ENCODE data around the genes PREB, ATRAID, MPV17 and C2orf16.

DNA sequence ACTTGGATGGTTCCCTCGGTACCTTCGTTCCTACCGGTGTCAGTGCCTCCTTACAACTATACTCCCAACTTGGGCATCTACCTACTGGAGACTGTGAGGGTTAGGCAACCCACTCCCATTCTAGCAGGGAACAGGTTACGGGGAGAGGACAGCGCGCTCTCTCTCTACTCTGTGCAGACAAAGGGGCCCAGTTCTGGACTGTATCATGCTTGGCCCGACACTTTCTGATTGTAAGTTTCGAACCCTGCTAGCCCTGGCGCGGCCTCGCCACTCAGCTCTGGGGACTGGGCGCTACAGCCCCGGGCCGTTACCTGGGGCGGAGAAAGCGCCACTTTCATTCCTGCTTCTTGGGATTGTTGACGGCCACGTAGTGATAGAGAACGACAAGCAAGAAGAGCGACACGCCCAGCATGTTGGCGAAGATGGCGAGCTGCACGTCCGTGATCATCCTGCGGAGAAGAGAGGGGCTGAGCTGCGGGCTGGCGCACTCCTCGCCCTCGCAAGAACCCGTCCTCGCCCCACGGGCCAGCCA, 373 bp downstream of the OST4 start:
- PRO-cap = no peak

GRCh38 chr2:27086089-27086664, 395 bp upstream of the KHK start:
- PRO-cap = bidirectional peak, plus-strand start at chr2:27086155, minus-strand start at chr2:27085918; bidirectional peak, plus-strand start at chr2:27086372, minus-strand start at chr2:27086291; bidirectional peak, plus-strand start at chr2:27086792, minus-strand start at chr2:27086533

DNA sequence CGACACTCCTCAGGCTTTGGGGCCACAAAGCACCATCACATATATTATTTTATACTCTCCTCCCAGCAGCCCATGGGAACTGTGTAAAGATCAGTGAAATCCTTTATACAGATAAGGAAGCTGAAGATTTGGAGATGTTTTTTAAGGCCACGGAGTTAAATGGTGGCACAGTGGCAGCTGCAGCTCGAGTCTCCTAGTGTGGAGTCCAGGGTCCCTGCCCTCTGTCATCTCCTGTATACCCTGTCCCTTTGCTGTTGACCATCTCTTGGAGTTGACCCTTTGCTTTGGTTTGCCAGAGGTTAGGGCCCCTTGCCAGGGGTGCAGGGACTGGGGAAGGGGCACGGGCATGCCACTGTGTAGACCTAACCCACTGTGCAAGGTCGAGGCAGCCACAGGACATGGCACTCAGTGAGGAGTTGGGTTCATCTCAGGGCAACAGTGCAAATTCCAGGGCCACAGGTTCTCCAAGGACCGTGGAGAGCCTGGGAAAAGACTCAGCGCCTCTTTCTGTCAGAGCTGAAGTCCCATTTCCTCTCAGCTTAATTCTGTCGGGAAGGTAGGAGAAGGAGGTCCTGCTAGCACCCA, 2.5 kb downstream of the KHK start:
- PRO-cap = no peak

DNA sequence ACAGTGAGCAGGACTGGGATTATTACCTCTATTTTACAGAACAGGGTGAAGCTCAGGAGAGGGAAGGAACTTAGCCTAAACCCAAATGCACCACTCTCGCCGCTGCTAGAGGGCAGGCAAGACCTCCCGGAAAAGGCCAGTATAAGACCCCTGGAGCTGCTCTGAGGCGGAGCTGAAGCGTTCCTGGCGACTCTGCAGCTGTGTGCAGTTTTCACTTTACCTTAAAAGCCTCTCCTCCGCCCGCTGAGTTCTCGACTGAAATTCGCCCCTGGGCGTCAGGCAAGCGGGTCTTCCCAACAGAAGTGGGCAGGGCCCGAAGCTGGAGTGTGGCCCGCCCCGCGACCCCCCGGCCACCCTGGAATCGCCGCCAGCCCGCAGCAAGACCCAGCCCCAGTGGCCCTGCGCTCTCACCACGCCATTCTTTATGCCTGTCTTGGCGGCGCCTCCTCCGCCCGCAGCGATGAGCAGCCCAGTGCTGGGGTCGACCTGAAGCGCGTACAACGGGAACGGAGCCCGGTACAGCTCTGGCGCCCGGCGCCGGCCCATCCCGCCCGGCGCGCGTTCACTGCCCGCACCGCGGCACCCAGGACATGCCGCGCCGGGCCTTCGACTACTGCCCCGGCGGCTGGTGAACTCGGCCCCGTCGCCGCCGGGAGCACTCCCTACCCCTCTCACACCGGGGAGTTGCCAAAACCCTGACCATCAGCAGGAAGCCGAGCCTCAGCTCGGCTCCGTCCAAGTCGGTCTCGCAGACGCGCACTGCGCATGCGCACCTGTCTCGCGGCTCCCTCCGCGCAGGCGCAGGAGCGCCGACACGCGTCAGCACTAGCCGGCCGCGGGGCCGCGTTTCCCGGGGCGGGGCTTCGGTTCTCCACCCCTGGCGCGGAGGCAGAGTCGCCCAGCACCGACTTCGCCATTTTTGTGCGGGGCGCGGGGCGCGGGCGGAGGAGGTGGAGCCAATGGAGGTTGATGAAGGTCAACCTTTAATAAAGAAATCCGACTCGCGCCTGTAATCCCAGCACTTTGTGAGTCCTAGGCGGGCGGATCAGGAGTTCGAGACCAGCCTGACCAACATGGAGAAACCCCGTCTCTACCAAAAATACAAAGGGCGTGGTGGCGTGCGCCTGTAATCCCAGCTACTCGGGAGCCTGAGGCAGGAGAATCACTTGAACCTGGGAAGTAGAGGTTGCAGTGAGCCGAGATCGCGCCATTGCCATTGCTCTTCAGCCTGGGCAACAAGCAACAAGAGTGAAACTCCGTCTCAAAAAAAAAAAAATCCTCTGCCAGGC, at the start of gene PREB:
Gene PREB (minus strand): TSS at position 761 of the 1,289 bp plus-strand sequence.
- PRO-cap = bidirectional peak, plus-strand start at position 928 of the sequence, minus-strand start at position 742 of the sequence

- PRO-cap = bidirectional peak, plus-strand start at chr2:27212024, minus-strand start at chr2:27211895
Measured at GRCh38 chr2:27211002-27212163, at the start of gene ATRAID. ATRAID (plus strand) TSS chr2:27212041.

- PRO-cap = no peak
Measured at GRCh38 chr2:27305898-27306316, 2.3 kb downstream of the UCN start.

- PRO-cap = bidirectional peak, plus-strand start at chr2:27323149, minus-strand start at chr2:27323071
Measured at GRCh38 chr2:27322903-27323940, at the start of gene MPV17. MPV17 (minus strand) TSS chr2:27323097.

GRCh38 chr2:27364146-27365099, 5.7 kb downstream of the EIF2B4 start:
- PRO-cap = no peak

- PRO-cap = no peak
Measured at GRCh38 chr2:27371975-27372704, 1.7 kb downstream of the SNX17 start.

GRCh38 chr2:27376283-27377427, 3.9 kb downstream of the ZNF513 start:
- PRO-cap = no peak

GRCh38 chr2:27391963-27392369, 11.4 kb upstream of the ZNF513 start:
- PRO-cap = no peak

- PRO-cap = bidirectional peak, plus-strand start at chr2:27429189, minus-strand start at chr2:27428937; unidirectional peak, plus-strand start at chr2:27429504
Measured at GRCh38 chr2:27428745-27429938, 711 bp downstream of the NRBP1 start.

GRCh38 chr2:27537277-27537492, at the start of gene C2orf16:
C2orf16 (plus strand) TSS chr2:27537386.
- PRO-cap = no peak

- PRO-cap = unidirectional peak, minus-strand start at chr2:27725487
Measured at GRCh38 chr2:27725180-27726005, 46.1 kb upstream of the MRPL33 start.

DNA sequence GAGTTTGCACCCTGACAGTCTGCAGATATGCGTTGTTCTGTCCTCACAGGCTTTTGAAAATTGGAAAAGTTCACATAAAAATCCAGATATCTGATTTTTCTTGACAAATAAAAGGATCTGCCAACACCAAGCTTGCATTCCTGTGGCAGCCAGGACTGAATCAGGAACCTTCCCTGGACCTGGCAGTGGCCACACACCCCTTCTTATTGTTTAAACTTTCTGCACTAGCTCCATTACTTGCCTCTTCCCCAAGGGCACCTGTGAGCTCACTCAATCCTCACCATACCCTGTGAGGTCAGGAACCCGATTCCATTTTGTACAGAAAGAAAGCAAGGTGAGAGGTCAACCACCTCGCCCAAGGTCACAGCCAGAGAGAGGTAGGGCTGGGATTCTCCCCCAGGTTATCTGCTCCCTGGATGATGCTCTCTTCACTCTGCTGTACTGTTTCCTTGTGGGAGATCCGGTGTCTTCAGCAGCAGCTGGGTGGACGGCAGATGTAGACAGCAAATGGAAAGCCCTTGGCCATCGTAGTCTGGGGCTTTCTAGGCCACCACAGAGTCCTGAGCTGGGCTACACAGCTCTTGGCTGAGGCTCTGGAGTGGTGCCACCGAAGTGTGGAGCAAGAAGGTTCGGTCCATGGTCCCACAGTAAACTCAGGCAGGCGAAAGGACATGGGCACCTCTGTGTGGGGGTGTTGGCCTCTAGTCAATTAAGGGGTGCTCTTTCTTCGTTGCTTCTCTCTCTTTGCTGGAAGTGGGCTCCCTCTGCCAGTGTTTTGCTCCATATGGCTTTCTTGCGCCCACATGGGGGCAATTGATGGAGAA, 34.9 kb upstream of the MRPL33 start:
- PRO-cap = no peak

DNA sequence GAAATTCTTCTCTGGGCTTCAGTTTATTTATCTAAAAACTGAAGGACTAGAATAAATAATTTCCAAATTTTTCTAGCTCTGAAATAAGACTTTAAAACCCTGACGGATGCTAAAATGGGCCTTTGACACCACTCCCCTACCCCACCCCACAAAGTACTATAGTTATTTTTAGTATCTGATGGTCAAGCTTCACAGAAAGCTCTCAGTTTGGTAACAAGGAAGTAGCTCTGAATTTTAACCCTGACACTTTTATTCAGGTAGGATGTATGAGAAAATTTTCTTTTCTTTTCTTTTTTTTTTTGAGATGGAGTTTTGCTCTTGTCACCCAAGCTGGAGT, 2.4 kb downstream of the RBKS start:
- PRO-cap = no peak

DNA sequence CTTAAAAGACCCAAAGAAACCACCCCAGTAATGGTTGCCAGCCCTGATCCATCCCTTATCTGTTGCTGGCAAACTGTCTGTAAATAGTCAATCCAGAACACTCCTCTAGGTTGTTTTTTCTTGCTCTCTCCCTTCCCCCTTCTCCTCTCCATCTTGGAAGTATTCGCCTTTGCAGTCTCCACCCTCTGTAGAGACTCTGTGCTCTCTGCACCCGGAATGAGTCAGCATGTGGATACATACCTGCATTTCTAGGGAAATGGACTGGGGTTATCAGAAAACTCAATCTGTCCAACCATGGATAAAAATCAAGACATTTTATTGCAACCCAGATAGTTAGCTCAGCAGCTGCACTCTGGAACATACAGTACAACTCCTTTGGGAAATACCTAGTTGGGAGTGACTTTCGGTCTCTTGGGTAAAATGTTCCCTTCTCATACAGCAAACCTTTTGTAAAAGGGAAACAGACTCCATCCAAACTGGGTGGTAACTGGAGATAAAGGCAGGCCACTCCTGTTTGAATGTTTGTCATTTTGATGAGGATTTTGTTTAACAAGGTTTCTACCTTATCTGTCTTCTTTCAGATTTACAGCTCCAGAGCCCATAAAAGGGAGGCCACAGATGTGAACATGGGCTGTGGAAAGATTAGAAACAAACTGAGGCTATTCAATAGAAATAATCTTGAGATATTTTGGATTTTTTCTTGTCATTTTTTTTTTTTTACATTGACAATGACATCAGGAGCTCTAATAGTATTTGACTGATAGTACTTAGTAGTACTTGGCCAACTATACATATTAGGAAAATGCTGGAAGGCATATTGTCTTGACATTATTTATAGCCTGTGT, 123.3 kb upstream of the FOSL2 start:
- PRO-cap = no peak

- PRO-cap = no peak
Measured at GRCh38 chr2:28280862-28281250, 111.8 kb upstream of the FOSL2 start.

DNA sequence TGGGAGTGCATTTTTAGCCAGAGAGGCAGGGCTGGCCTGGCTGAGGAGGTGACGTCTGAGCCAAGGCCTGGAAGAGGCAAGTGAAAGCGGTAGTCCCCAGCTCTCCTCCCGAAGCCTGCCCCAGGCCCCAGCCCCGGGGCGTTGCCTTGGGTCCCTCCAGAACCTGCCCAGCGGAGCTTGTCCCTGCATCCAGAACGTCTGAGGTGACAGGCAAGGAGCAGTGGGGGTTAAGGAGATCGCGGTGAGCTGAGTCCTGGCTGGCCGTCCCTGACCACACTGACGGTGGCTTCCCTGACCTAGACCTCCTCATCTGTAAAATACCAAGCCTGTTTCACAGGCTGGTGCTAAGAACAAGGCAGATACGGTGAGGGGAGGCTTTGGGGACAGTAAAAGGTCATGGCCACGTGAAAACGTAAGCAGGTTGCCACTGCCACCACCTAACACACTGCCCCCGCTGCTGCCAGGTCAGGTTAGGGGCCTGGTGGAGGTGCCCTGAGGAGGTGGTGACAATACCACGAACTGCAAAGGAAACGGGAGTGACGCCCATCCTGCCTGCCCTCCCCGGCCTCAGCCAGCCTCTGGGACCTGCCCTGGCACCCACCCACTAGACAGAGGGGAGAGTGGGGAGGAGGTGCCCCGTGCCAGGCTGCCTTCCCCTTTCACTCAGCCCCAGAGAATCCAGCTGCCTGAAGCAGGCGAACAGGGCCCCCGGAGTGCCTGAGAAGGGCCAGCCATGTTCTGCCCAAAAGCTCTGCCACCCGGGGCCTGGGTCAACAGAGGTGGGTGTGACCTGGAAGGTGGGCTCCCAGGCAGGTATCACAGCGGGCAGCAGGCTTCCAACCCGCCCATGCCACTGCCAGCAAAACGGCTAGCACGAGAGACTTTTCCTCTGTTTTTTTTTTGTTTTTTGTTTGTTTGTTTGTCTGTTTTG, 44.7 kb upstream of the FOSL2 start:
- PRO-cap = no peak

GRCh38 chr2:28380867-28381860, 11.5 kb upstream of the FOSL2 start:
- PRO-cap = no peak

All from ReNcell CX (cell line).